HEK293 (cell line): ENCODE results near the gene KMT2E.

DNA sequence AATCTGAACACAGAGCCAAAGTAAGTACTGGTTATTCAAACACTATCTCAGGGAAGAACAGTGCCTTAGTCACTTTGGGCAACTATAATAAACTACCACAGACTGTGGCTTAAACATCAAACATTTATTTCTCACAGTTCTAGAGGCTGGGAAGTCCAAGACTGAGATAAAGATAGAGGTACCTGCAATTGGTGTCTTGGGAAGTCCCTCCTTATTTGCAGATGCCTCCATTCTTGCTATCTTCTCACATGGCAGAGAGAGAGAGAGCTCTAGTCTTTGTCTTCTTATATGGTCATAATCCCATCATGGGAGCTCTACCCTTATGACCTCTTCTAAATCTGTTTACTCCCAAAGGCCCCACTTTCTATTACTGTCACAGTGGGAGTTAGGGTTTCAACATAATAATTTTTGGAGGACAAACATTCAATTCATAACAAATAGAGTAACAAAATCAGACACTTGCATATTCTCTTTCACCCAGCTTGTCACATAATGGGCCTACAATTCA lies 73.5 kb downstream of the FAM185A start:
- PRO-cap: no peak

- PRO-cap: no peak
- RRBS, 2 experiments: no CpG with 5 or more reads among the region's 7 CpGs
These were observed 21.5 kb downstream of the LRRC17 start for GRCh38 chr7:102934299-102934737.

- PRO-cap: no peak
- RRBS, 2 experiments: no CpG with 5 or more reads among the region's 1 CpG
These were observed 3.0 kb upstream of the NAPEPLD start for GRCh38 chr7:103151937-103152341.

- PRO-cap: no peak
- RRBS, 2 experiments: no CpG with 5 or more reads among the region's 3 CpGs
These were observed 14.7 kb downstream of the PMPCB start for GRCh38 chr7:103311880-103312393.

DNA sequence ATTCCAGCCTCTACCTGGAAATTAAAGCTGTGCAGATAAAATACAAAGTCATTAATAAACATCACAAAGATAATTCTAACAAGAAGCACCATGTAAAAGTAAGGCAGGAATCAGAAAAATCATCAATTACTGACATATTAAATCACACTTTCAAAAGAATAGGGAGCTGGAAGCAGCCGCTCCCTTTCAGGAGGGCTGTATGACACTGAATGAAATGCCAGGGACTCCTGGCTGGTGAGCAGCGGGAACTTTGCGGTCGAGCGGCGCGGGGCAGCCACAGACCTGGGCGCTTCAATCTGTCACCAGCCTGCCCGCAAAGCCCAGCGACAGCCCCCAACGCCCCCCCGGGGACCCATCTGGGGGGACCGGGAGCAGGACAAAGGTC lies 1.1 kb downstream of the RELN start:
- PRO-cap: no peak
- RRBS, 2 experiments: 0% methylated on average over 1 of the region's 13 CpGs

GRCh38 chr7:104210049-104210283 lies 2.2 kb upstream of the ORC5 start:
- PRO-cap: no peak
- RRBS, 2 experiments: no CpG with 5 or more reads among the region's 8 CpGs

GRCh38 chr7:104926421-104926834 lies 87.6 kb upstream of the KMT2E start:
- PRO-cap: no peak
- RRBS, 2 experiments: no CpG with 5 or more reads among the region's 2 CpGs

- PRO-cap: no peak
- RRBS, 2 experiments: no CpG with 5 or more reads among the region's 10 CpGs
These were observed 80.4 kb upstream of the KMT2E start for GRCh38 chr7:104933378-104934210.

GRCh38 chr7:104999046-104999271 lies 15.0 kb upstream of the KMT2E start:
- PRO-cap: no peak
- RRBS, 2 experiments: no CpG with 5 or more reads among the region's 3 CpGs

GRCh38 chr7:105013119-105014166 lies 562 bp upstream of the KMT2E start:
- PRO-cap: bidirectional peak, plus-strand start at chr7:105013199, minus-strand start at chr7:105013047; bidirectional peak, plus-strand start at chr7:105013719, minus-strand start at chr7:105013599; bidirectional peak, plus-strand start at chr7:105014249, minus-strand start at chr7:105014086
- RRBS, 2 experiments: 1 to 2% methylated on average over 11 of the region's 74 CpGs

DNA sequence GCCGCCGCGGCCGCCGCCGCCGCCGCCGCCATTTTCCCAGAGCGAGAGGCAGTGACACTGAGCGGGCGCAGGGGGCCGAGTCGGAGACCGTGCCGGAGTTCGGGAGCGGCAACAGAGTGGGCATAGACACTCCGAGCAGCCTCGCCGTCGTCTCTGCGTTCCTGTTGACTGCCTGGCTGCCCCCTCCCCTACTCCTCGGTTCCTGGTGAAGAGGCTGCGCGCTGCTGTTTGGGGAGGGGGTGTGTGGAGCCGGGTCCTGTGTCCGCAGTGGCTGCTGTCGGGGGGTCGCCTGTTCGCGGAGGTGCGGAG lies at the start of gene KMT2E:
TSS of gene KMT2E (plus strand) at position 39 of the 309 bp plus-strand sequence.
- PRO-cap: bidirectional peak, plus-strand start at position 83 of the sequence, minus-strand start outside the sequence
- RRBS, 2 experiments: no CpG with 5 or more reads among the region's 33 CpGs

GRCh38 chr7:105014693-105016018 lies 1.2 kb downstream of the KMT2E start:
- PRO-cap: bidirectional peak, plus-strand start at chr7:105014874, minus-strand start at chr7:105014893; bidirectional peak, plus-strand start at chr7:105015183, minus-strand start at chr7:105015117; unidirectional peak, minus-strand start at chr7:105015703
- RRBS, 2 experiments: no CpG with 5 or more reads among the region's 32 CpGs

- PRO-cap: no peak
- RRBS, 2 experiments: no CpG with 5 or more reads among the region's 6 CpGs
These were observed 2.4 kb downstream of the KMT2E start for GRCh38 chr7:105016195-105017103.

DNA sequence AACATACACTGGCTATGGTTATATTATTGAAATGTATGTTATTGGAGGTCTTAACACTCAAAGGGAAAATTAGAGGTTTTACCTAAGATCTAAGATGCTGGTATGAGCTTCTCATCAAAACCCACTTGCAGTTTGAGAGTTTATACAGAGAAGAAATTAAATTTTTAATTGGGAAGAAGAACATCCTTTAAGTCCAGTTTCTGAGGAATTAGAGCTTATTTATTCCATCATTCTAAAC lies 28.8 kb downstream of the KMT2E start:
- PRO-cap: no peak

- PRO-cap: no peak
These were observed 67.5 kb downstream of the KMT2E start for GRCh38 chr7:105081440-105081964.

- PRO-cap: no peak
- RRBS, 2 experiments: no CpG with 5 or more reads among the region's 2 CpGs
These were observed 77.0 kb downstream of the KMT2E start for GRCh38 chr7:105090925-105091558.

GRCh38 chr7:105107215-105107893 lies 93.3 kb downstream of the KMT2E start:
- PRO-cap: no peak
- RRBS, 2 experiments: no CpG with 5 or more reads among the region's 12 CpGs

DNA sequence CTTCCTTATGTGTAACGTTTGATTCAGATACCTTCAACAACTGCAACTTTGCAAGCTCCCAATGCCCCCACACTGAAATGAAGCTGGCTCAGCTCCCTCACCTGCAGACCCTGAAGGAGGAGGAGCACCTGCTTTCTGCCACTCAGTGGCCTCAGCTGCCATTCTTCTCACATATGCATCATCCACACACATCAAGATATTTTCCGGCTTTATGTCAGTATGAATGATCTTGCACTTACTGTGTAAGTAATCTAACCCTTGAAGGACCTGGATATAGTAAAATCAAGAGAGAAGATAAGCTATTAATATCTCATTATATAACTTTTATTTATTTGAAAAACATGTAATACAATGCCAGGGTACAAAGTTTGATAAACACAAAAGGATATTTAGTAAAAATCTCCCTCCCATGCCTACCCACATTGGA lies 132.4 kb downstream of the KMT2E start:
- PRO-cap: no peak
- RRBS, 2 experiments: no CpG with 5 or more reads among the region's 2 CpGs

GRCh38 chr7:105794536-105795359 lies 81.7 kb downstream of the ATXN7L1 start:
- PRO-cap: no peak
- RRBS, 2 experiments: no CpG with 5 or more reads among the region's 8 CpGs

DNA sequence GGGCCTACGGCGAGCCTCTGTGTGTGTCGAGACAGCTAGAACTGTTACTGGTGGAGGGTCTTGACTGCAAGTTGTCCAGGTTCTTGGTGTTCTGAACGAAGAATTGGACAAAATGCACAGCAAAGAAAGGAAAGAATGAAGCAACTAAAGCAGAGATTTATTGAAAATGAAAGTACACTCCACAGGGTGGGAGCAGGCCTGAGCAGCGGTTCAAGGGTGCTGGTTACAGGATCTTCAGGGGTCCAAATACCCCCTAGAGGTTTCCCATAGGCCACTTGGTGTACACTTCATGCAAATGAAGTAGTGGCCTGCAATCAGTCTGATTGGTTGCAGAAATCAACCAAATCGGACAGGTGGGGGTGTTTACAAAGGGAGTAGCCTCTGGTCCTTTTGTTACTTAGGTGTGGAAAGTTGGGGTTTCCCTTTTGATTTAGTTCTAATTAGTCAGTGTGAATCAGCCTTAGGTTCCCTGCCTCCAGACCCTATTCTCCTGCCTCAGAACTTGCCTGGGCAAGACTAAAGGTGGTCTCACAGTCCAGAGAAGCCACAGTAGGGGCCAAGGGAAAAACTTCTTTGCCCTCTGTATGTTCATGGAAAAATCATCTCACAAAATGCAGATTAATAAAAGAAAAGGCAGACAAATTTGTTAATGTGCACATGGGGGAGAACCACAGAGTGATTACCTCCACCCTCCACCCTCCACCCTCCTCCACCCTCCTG lies 49.6 kb downstream of the SYPL1 start:
- PRO-cap: no peak
- RRBS, 2 experiments: no CpG with 5 or more reads among the region's 6 CpGs